ENCODE measurements around a stretch of chr9.

DNA sequence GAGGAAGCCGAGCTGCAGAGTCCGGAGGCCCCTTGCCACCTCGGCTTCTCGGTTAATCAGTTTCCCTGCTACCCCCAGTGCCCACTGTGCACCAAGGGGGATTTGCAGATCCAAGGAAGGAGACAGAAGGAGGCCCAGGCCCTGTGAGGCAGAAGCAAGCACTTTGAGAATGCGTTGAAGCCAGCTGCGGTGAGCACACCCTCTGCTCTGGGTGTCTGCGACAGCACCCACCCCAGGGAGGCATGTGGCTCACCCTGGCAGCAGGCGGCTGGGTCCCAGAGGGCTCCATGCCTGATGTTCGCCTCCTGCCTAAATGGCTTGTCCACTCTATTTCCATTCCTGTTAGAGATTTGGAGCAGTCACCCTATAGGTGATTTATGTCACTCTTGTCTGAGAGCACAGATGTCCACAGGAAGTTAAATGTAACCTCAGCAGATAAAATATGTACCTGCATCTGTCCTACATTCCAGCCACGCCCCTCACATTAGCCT lies 28.3 kb downstream of the PTGES2 start:
- PRO-cap: bidirectional peak, plus-strand start at position 260 of the sequence, minus-strand start at position 171 of the sequence; bidirectional peak, plus-strand start outside the sequence, minus-strand start at position 315 of the sequence

- PRO-cap: bidirectional peak, plus-strand start at chr9:128099789, minus-strand start at chr9:128099511; unidirectional peak, plus-strand start at chr9:128100015; unidirectional peak, plus-strand start at chr9:128100519
Observed at GRCh38 chr9:128099688-128100773, 27.5 kb downstream of the PTGES2 start.

GRCh38 chr9:128107154-128107560 lies 20.4 kb downstream of the PTGES2 start:
- PRO-cap: unidirectional peak, plus-strand start at chr9:128107307

DNA sequence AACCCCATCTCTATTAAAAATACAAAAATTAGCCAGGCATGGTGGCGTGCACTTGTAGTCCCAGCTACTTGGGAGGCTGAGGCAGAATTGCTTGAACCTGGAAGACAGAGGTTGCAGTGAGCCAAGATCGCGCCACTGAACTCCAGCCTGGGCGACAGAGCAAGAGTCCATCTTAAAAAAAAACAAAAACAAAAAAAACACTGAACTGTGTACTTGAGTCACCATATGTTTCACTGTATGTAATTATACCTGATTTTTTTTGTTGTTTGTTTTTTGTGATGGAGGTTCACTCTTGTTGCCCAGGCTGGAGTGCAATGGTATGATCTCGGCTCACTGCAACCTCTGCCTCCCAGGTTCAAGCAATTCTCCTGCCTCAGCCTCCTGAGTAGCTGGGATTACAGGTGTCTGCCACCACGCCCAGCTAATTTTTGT lies 15.2 kb downstream of the PTGES2 start:
- PRO-cap: no peak

DNA sequence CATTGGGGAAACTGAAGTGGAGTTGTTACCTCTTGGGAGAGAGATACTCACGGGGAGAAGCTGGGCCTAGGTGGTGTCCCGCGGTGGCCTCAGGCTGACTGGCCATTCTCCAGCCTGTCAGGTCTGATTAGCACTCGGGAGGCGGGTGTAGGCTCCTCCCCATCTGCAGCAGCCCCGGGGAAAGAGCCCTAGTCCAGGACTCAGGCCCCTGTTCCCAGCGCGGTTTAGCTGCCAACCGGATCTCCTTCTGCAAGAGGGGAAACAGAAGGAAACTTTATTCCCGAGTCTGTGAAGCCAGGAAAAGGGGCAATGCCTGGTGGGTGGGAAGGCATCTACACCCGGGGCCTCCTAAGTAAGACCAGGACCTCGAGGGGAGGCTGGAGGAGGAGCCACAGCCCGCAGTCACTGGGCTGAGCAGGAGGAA lies 9.6 kb downstream of the PTGES2 start:
- PRO-cap: no peak

DNA sequence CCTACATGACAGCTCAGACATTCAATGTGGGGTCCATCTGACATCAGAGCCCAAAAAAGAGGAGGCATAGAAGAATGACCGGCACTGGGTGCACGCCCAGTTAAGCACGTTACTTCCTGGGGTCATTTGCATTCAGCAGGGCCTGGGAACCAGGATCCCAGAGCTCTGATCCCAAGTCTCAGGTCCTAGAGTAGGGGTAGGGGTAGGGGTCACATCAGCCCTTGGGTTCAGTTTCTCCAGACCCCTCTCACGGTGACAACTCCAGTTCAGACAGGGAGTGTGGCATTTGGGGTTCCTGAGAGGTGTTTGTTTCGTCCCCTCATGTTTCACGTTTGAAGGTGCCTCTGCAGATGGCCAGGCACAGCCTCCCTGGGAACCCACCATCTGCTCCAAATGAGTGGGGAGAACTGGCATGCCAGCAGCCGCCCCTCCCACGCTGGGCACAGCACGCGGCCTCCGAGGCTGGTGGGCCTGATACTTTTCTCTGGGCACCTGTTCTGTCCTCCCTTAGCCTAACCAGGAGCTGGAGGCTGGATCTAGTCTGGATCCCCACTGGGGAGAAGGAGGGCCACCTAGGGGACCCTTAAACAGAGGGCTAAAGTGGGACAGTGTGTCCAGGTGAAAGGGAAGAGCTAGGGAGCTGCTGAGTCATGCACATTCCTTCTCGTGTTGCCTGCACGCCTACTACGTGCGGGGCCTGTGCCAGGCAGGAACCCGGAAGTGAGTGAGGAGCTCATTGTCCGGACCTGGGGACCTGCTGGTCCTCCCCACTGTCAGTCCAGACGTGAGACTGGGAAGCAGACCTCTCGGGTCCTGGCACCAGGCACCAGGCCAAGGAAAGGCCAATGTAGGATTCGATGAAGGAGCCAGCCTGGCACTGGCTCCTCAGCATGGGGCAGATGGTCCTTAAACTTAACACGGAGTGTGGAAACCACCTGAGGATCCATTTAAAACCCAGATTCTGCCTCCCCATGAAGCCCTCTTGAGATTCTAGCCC lies 11.5 kb downstream of the DNM1 start:
- PRO-cap: no peak

- PRO-cap: no peak
Observed at GRCh38 chr9:128243164-128244242, 32.3 kb downstream of the GOLGA2 start.

DNA sequence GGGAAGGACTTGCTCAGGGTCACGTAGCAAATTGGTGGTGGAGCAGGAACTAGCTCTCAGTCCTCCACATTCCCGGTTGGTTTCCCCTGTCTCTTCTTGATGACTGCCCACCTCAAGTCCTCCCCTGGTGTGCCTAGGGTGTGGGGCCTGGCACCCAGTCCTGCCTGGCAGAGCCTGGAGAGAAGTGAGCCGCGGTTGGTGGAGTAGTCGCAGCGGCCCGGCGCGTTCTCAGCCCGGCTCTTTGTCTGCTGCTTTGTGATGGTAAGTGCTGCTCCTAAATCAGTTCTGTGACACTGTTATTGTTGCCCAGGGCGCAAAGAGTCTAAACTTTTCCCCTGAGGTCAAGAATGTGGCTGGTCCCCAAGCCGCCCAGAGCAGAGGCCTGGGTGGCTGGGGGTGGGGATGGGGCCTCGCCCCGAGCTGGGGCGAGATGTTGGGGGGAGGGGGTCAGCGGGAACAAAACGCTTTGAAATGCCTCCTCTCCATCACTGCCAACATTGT lies 11.8 kb upstream of the CERCAM start:
- PRO-cap: no peak

- PRO-cap: no peak
Observed at GRCh38 chr9:128419120-128419769, 1.4 kb upstream of the CERCAM start.

DNA sequence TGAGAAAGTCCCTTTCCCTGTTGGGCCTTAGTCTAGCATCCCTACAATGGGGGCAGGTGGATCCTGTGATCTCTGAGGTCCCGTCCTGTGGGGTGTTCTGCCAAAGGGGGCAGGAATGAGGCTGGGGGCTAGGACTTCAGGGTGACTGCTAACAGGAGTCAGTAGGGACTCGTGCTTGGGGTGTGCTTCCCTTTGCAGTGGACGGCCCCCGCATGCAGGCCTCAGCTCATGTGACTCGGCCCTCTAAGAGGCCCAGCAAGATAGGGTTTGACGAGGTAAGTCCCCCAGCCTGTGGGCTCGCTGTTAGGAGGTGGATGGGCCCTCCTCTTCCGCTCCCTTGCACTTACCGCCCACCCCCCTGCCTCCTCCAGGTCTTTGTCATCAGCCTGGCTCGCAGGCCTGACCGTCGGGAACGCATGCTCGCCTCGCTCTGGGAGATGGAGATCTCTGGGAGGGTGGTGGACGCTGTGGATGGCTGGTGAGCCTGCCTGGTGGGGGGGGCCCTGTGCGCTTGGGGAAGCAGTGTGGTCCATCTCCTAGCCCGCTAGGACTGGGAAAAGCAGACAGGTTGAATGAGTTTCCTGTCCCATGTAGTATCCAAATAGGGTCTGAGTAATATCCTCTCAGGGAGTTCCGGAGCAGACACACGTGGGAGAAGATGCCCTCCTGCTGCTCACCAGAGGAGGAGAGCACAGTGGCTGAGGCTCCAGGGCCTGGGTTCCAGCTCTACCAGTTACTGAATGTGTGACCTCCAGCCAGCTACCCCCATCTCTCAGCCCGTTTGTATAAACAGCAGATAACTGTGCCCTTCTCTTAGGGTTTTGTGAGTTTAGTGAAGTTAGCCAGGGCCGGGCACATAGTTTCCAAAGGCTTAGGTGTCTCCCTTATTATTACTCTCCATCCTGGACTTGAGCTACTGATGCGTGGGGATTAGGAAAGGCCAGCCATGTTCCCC lies 8.2 kb downstream of the CERCAM start:
- PRO-cap: no peak

- PRO-cap: no peak
Observed at GRCh38 chr9:128454961-128455390, 830 bp upstream of the ODF2 start.

DNA sequence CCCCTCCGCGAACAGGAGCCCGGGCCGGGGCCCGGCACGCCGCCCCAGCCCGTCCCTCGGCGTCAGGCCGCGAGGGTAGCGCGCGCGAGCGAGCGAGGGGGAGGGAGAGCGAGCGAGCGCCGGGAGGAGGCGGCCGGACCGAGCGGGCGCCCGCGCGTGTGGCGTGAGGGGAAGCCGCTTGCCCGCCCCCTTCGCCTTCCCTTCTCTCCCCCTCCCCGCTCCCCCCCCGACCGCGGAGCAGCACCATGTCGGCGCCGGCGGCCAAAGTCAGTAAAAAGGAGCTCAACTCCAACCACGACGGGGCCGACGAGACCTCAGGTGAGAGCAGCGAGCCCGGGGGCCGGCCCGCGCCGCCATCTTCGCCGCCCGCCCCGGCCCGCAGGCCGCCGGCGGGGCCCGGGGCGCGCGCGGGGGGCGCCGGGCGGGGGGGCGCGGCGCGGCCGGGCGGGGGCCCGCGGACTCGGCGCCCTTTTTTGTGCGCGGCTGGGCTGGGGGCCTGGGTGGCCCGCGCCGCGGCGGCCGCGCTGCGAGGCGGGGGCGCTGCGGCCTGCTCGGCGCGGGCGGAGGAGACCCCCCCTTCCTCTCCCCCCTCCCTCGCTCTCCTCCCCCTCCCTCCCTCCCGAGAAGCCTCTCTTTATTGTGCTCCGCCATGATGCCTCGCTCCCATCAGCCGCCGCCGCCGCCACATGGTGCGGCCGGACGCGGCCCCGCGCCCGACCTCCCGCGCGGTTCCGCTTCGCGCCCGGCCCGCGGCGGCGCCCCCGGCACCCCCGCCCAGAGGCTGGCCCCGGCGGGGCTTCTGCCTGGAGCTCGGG lies 523 bp downstream of the SET start:
- PRO-cap: bidirectional peak, plus-strand start at position 105 of the sequence, minus-strand start at position 165 of the sequence

- PRO-cap: no peak
Observed at GRCh38 chr9:128692534-128693285, 3.7 kb downstream of the SET start.

- PRO-cap: no peak
Observed at GRCh38 chr9:128722589-128723390, 1.1 kb downstream of the ZDHHC12 start.

GRCh38 chr9:128907365-128908071 lies 13.3 kb upstream of the PHYHD1 start:
- PRO-cap: no peak

GRCh38 chr9:129077200-129077613 lies 3.7 kb upstream of the DOLPP1 start:
- PRO-cap: no peak

DNA sequence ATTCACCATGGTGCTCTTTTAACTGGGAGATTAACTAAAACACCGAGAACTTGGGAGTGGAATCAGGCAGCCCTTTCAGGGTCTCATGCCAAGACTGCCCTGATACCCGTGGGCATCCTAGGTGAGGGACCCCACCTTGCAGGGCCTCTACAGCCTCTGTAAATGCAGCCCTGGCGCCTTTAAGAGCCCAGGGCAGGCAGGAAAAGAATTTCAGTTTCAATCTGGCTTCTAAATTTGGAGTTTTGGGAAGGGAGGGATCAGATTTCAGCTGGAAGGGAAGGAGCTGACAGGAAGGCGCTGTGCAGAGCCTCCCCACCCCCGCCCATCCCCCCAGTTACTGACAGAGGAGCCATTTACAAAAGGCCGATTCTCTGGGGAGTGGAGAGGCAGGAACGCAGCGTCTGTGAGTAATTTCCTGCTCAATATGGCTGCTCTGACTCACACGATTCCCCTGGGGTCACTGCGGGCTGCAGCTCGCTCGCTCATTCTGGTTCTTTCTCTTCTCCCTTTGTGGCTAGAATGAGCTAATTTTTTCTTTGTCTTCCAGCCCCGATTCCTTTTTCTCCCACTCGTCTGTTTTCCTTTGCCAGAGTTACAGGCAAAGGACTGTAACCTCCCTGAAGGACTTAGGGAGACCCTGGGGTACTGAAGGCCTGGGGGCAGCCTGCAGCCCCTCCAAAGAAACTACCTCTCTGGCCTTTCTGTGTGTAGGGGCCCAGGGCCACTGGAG lies 28.7 kb downstream of the PTPA start:
- PRO-cap: bidirectional peak, plus-strand start at position 366 of the sequence, minus-strand start at position 331 of the sequence

- PRO-cap: no peak
Observed at GRCh38 chr9:129237092-129237689, 59.1 kb upstream of the IER5L start.

DNA sequence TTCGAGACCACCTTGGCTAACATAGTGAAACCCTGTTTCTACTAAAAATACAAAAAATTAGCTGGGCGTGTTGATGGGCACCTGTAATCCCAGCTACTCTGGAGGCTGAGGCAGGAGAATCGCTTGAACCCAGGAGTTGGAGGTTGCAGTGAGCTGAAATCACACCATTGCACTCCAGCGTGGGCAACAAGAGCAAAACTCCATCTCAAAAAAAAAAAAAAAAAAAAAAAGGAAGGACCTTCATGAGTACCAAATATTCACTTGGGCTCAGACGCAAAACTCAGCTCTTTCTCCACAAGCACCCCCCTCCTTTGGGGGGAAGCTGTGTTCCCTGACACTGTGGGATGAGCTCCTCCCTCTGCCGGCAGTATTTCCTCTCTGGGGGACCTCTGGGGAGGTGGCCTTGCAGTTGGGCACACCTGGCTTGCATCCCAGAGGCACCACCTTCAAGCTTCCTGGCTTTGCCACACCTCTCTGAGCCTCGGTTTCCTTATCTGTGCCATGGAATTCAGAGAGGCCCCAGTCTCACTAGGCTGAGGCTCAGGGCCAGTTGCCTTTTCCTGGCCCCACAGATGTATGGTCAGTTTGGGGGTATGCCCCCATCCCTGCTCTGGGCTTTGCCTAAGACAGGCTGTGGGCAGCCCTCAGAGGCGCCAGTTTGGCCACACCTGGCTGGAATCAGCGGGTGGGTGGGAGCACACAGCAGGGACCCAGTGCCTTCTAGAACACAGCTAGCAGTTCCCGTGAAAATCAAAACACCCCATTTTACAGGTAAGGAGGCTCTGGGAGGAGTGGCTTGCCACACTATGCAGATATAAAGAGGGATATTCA lies 157.4 kb upstream of the IER5L start:
- PRO-cap: no peak

DNA sequence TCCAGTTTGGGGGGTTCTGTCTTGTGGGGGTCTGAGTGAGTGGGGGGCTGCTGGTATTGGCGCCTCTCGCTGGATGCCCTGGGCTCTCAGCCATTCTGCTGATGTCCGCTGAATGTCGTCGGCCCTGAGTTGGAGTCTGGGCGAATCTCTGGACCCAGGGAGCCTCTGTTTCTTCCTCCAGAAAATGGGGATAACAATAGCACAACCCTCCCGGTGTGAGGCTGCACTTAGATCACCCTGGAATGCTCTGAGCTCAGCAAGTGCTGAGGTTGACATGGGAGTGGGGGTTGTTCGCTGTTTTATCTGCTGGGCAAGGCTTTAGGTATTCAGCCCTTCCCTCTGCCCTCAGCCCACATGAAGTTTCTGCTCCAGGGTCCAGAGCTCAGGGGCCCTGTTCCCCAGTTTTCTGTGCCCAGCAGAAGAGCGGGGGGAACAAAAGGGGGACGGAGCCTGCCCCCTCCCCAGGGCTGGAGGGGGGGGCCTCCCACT lies 215.9 kb downstream of the C9orf50 start:
- PRO-cap: no peak

Data from type B pancreatic cell (in vitro differentiated cells).